HCT116 (cell line): ENCODE measurements around a stretch of chr5.

- RRBS, result 2% methylated on average over 32 of the region's 48 CpGs
Observed at GRCh38 chr5:177005498-177006187, 936 bp downstream of the UIMC1 start.

DNA sequence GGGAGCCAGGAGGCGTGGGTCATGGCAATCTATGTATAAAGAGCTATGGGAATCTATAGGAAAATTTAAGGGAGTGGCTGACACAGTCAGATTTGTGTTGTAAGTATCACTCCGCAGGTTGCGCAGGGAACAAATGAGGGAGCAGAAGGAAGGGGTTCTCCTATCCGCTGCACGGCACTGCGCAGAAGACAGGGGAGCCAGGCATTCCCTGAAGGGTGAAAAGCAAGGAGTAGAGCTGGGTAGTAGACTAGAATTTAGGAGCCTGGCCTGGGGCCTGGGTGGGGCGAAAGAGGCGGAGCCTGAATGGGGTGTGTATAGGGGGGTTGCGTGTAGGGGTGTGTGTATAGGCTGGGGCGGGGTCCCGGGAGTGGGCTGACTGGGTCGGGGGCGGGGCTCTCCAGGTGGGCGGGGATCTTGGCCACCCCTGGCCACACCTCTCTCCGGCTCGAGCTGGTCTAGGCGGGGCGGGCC lies 383 bp upstream of the FGFR4 start:
- RRBS, result 3% methylated on average over 7 of the region's 18 CpGs

DNA sequence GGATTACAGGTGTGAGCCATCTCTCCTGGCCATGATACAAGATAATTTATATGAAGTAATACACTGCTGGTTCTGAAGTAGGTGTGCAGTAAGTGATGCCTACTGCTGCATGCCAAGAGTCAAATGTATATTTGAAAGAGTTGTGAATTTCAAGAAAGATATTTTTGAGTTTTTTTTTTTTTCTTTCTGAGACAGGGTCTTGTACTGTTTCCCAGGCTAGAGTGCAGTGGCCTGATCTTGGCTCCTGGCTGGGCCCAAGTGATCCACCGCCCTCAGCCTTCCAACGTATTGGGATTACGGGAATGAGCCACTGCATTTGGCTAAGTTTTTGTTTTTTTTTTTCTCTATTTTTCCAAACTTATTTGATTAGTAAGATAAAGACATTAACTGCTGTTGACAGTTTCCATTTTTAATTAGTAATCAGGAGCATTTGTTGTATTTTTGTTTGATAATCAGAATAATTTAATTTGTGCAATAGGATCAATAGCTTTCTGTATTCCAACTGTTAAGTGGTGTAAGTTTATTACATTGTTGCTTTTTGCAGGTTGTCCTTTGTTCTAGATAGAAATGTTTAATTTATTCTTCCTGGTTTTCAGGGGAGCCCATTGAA lies 10.6 kb downstream of the NSD1 start:
- RRBS, result no CpG with 5 or more reads among the region's 3 CpGs

GRCh38 chr5:177318543-177318936 lies 6.8 kb upstream of the MXD3 start:
- RRBS, result no CpG with 5 or more reads among the region's 9 CpGs

- RRBS, result 79% methylated on average over 1 of the region's 5 CpGs
Observed at GRCh38 chr5:177358352-177358724, 614 bp downstream of the RGS14 start.

DNA sequence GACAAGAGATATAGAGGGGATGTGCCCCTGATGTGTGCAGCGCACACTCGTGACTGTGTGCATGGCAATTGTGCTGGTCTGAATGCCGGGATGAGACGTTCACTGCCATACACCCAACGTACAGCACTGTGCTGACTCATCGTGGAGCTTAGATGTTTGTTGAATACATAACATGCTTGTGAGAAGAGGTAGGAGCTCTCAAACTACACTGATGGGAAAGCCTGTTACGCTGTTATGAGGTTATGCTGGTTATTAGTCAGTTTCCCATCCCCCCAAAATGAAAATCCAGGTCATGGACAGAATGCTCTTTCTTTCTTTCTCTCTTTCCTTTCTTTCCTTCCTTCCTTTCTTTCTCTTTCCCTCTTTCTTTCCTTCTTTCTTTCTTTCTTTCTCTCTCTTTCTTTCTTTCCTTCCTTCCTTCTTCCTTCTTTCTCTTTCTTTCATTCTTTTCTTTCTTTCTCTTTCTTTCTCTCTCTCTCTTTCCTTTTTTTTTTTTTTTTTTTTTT lies 4.8 kb upstream of the SLC34A1 start:
- RRBS, result 83% methylated on average over 1 of the region's 7 CpGs

DNA sequence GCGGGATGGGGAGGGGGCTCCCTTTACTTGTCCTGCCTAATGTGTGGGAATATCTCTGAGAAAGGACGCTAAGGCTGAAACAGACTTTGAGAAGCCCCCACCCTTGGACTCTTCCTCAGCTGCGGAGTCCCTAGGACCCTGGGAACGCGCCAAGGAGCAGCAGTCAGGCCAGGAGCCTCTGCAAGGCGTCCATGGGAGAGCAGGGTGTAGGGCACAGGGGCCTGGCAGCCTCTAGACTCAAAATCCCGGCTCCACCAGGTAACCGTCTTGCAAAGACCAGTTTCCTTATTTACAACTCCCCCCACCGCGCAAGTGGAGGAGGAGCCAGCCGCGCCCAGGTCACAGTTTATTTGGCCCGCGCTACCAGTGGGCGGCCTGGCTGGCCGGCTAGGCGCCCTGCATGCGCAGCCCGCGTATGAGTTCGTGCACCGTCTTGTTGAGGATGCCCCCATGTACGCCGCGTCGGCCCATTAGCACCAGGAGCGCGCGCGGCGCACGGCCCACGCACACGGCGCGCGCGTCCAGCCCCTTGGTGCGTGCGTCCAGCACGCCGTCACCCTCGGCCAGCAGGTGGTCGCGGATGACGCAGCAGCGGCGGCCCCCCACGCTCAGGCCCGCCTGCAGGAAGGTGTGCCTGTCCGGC lies 564 bp downstream of the PFN3 start:
- RRBS, result 83% methylated on average over 1 of the region's 51 CpGs

DNA sequence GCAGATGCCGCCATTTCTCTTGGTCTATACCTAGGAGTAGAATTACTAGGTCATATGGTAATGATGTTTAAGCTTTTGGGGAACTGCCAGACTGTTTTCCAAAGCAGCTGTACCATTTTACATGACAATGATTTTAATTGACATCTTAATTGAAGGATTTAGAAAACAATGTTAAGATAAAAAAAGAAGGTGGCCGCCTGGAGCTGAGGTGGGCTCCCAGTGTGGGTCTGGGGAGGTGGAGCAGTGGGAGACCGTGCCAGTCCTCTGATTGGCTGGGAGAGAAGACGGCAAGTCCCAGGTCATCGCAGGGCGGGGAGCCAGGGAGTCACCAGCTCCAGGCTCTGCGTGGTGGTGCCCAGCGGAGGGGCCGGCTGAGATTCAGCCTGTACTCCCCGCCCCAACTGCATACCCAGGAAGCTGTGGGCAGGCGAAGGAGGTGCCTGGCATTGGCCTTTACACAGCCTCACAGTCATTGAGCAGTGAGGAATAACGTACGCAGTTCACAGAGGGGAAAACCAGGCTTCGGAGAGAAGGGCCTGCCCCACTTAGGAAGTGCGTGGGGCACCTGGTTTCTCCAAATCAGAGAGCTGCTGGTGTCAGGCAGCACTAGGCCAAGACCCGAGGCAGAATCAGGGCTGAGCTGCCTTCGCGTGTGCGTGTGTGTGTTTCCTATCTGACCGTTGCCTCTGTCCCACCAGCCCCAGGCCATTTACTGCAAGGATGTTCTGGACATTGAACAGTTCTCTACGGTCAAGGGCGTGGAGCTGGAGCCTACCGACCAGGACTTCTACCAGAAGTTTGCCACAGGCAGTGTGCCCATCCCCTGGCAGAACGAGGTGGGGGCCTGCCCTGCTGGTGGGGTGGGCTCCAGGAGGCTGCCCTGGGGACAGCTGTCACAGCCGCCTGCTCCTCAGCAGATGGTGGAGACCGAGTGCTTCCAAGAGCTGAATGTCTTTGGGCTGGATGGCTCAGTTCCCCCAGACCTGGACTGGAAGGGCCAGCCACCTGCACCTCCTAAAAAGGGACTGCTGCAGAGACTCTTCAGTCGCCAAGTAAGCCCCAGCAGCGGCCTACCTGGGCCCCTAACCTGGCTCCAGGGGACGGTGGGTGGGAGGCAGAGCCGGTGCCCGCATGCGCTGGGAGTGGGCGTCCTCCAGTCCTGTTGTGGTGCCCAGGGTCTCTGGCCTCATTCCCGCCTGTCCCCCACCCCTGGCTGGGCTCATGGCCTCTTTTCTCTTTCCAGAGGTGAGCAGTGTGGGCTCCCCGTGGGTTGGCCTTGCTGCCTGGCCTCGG lies 6.2 kb upstream of the PRR7 start:
- RRBS, result no CpG with 5 or more reads among the region's 36 CpGs

DNA sequence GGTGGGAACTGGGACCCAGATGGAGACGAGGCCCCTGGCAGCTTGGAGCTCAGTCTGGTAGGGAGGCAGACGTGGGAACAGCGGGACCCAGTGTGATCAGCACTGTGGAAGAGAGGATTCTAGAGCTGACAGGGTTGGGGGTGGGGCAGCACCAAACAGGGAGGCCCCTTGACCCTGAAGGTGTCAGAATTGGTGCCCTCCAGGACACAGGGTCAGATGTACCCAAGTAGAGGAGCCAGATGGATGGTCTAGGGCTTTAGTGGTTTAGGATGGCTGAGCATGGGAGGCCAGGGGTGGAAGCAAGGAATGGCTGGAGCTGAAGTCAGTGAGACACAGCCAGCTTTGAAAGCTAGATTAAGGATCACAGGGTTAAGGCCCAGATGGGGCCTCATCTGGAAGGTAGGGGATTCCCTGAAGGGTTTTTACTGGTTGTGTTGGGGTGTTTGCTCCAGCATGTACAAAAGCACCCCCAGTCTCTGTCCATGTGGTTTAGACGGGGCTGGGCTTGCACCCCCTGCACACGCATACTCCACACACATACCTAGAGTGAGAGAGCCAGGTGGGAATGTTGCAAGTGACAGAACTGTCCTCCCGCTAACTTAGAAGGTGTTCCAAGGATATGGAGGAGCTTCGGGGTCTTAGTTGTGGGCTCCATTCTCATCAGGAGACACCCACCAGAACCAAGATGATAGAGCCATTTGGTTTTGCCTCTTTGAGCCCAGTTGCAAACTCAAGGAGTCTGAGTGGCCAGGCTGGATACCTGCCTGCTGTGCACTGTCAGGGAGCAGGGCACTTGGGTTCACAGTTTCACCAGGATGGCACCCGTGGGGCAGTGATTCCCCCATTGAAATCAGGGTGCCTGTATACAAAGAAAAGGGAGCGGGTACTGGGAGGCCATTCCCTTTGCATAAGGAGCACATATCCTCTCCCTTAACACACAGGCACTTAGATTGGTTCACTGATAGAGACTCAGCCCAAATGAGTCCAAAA lies 1.8 kb upstream of the PRR7 start:
- RRBS, result no CpG with 5 or more reads among the region's 9 CpGs

- RRBS, result no CpG with 5 or more reads among the region's 5 CpGs
Observed at GRCh38 chr5:177452712-177452980, 6.0 kb downstream of the PRR7 start.

- RRBS, result no CpG with 5 or more reads among the region's 7 CpGs
Observed at GRCh38 chr5:177453807-177454094, 7.1 kb downstream of the PRR7 start.

GRCh38 chr5:177458871-177459501 lies 12.4 kb downstream of the PRR7 start:
- RRBS, result 95% methylated on average over 3 of the region's 16 CpGs

GRCh38 chr5:177461961-177462741 lies 11.3 kb downstream of the DBN1 start:
- RRBS, result 96% methylated on average over 10 of the region's 29 CpGs

- RRBS, result 97% methylated on average over 5 of the region's 74 CpGs
Observed at GRCh38 chr5:177466781-177467989, 6.2 kb downstream of the DBN1 start.

GRCh38 chr5:177469217-177469803 lies 4.1 kb downstream of the DBN1 start:
- RRBS, result no CpG with 5 or more reads among the region's 11 CpGs

GRCh38 chr5:177500770-177501397 lies 3.5 kb upstream of the PDLIM7 start:
- RRBS, result no CpG with 5 or more reads among the region's 8 CpGs

- RRBS, result no CpG with 5 or more reads among the region's 3 CpGs
Observed at GRCh38 chr5:177553679-177553787, 830 bp downstream of the FAM193B start.

GRCh38 chr5:177575057-177575393 lies 17.0 kb upstream of the TMED9 start:
- RRBS, result no CpG with 5 or more reads among the region's 6 CpGs

GRCh38 chr5:177609406-177610238 lies 9.7 kb downstream of the B4GALT7 start:
- RRBS, result no CpG with 5 or more reads among the region's 17 CpGs

DNA sequence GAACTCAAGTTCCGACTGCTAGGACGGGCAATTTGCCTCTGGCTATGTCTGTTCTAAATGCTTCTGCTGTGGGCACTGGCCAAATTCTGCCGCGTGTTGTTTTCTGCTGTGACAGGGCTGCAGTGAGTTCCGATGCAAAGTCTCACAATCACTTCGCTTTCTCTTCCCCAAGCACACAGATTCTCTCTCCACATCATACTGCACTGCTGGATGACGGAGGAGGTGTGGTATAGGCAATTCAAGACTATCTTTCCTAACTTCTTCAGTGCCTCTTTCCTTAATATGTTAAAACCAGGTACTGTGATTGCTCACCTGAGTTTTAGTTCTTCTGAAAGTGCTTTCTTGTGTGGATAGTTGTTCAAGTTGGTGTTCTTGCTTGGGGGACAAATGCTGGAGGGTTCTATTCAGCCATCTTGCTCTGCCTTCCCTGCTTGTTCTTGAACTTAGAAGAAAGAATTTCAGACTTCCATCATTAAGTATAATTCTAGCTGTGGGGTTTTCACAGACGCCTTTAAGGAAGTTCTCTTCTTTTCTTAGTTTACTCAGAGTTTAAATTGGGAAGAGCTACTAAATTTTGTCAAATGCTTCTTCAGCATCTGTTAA lies 41.7 kb downstream of the B4GALT7 start:
- RRBS, result no CpG with 5 or more reads among the region's 8 CpGs